Keratinocyte (primary cell): ENCODE measurements around the gene NUP205.

GRCh38 chr7:131235306-131236160, 92.1 kb upstream of the MKLN1 start:
CAGE:
- cytosol, long polyA minus RNA: no peak
- cytosol, long polyA plus RNA: no peak
- long polyA plus RNA: no peak
- nucleus, long polyA minus RNA: no peak
- nucleus, long polyA plus RNA: no peak

CAGE:
- cytosol, long polyA minus RNA: no peak
- cytosol, long polyA plus RNA: no peak
- long polyA plus RNA: no peak
- nucleus, long polyA minus RNA: no peak
- nucleus, long polyA plus RNA: no peak
These were observed 54.7 kb upstream of the MKLN1 start for GRCh38 chr7:131272972-131273448.

DNA sequence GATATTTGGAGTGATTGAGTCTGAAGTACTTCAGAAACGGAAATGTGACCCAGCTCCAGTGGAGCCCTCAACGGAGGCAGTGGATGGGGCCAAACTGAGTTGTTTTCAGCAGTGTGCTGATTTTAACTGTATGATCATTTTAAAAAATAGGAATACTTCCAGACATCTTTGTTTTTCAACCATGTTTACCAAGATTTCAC, 114.1 kb downstream of the MKLN1 start:
CAGE:
- cytosol, long polyA minus RNA: no peak
- cytosol, long polyA plus RNA: no peak
- long polyA plus RNA: no peak
- nucleus, long polyA minus RNA: no peak
- nucleus, long polyA plus RNA: no peak

DNA sequence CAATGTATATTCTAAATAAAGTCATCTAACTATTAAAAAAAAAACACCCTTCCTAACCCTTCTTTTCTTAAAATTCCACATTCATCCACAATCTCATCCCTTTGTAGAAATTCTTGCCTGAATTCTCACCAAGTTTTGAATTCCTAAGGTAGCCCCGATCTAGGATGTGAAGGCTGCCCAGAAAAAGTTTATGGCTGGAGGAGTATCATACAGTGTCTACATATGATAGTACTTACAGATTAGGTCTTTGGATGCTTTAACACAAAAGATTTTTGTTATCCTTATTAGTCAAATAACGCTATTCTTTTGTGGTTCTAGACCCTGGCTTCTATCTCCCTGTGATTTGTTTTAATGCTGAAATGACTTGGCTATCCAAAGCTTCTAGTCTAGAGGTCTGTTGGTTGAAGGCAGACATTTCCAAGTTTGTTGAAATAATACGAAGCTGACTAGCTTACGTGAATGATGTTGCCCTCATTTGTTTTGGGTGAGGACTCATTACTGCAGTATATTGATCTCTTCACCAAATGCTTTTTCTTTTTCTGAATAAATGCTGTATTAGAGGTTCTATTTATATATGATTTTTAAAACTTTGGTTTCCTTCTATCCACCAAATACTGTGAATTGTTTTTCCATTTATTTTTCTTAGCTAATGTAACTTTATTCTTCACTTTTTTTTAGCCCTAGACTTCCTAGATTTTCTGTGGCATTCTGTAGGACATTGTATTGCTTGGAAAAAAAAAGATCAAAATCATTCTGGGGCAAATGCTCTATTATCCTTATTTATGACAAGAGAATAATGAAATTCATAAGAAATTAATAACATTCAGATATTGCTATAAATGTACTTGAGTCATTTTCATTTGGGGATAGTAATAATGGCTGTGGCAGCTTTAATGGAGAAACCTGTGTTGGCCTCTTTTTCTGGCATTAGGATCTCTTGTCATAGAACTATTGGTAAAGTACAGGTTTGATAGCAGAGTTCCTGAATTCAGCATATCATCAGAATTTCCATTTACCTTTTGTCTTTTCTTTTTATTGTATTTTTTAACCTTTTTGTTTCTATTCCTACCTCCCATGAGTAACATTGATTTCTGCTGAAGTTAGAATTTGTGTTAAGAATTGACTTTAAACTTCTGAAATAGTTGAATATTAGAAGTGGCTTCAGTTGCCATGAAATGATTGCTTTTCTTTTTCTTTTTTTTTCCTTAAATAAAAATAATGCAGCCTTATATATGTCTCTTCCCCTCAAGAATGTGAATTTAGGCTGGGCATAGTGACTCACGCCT, 64.8 kb downstream of the PODXL start:
CAGE:
- cytosol, long polyA minus RNA: start-site peak on the plus strand centred at position 990 of the sequence, 337 bp wide, 26 reads
- cytosol, long polyA plus RNA: no peak
- long polyA plus RNA: no peak
- nucleus, long polyA minus RNA: no peak
- nucleus, long polyA plus RNA: no peak

CAGE:
- cytosol, long polyA minus RNA: no peak
- cytosol, long polyA plus RNA: no peak
- long polyA plus RNA: no peak
- nucleus, long polyA minus RNA: no peak
- nucleus, long polyA plus RNA: no peak
These were observed 57.8 kb downstream of the PODXL start for GRCh38 chr7:131498665-131499045.

DNA sequence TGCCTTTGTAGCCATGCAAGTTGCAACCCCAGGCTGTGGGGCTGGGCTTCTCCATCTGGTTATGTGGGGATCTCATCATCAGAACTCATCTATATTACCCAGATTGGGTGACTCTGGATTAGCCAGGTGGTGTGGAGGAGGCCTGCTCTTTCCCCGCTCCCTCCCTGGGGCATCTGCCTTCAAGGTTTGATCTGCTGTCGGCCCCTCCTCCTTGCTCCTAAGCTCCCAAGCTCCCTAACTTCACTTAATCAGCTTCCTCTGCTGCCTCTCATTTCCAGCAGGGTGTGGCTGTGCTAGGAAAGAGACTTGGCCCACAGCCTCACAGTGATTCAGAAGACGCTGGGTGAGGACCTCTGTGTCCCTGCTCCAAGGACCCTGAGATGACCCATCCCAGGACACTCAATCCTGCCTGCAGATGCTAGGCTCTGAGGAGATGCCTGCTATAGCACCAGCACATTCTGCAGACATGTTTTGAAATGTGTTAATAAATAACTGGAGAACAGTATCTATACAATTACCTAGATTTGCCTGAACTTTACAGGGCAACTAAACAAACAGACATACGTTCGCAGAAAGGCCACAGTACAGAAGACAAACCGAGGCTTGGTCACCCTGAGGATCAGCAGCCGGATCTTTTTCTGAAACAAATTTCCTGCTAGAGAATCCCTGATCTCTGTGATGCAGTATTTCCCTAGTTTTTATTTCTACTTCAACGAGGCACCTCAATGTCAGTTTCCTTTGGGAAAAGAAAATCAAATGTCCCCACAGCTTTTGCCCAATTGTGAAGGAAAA, 392.2 kb upstream of the PODXL start:
CAGE:
- cytosol, long polyA minus RNA: no peak
- cytosol, long polyA plus RNA: no peak
- long polyA plus RNA: no peak
- nucleus, long polyA minus RNA: no peak
- nucleus, long polyA plus RNA: no peak

DNA sequence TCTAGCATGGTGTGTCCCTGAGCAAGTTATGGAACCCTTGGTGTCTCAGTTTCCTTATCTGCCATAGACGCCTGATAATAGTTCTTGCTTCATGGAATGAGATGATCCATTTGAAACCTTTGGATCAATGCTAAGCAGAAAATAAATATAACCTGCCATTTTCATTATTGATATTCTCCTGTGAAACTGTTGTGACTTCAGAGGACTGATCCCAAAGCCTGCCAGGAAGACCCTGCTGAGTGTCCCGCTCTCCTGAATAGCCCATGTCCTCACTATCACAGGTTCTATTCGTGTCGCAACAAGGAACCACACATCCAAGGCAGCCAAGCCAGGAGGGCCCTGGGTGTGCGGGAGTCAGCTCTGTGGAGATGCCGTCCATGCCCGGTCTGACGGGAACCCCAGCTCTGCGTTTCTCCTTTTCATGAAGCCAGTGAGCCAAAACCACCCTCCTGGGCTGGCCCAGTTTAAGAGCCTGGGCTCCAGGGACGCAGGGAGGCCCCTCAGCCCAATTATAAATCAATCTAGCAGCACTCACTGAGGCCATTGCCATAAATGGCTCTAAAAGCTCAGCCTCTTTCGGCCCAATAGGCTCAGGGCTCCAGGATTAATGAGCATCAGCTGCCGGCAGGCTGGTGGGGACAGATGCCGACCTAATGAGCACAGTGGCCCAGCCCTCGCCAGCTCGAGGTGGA, 178.0 kb downstream of the PLXNA4 start:
CAGE:
- cytosol, long polyA minus RNA: no peak
- cytosol, long polyA plus RNA: no peak
- long polyA plus RNA: no peak
- nucleus, long polyA minus RNA: no peak
- nucleus, long polyA plus RNA: no peak

GRCh38 chr7:133080905-133081502, 886 bp downstream of the CHCHD3 start:
CAGE:
- cytosol, long polyA minus RNA: no peak
- cytosol, long polyA plus RNA: no peak
- long polyA plus RNA: no peak
- nucleus, long polyA minus RNA: no peak
- nucleus, long polyA plus RNA: no peak

GRCh38 chr7:133491348-133491969, 238.6 kb downstream of the EXOC4 start:
CAGE:
- cytosol, long polyA minus RNA: no peak
- cytosol, long polyA plus RNA: no peak
- long polyA plus RNA: no peak
- nucleus, long polyA minus RNA: no peak
- nucleus, long polyA plus RNA: no peak

CAGE:
- cytosol, long polyA minus RNA: no peak
- cytosol, long polyA plus RNA: no peak
- long polyA plus RNA: no peak
- nucleus, long polyA minus RNA: no peak
- nucleus, long polyA plus RNA: no peak
These were observed 390.1 kb downstream of the EXOC4 start for GRCh38 chr7:133642959-133643423.

DNA sequence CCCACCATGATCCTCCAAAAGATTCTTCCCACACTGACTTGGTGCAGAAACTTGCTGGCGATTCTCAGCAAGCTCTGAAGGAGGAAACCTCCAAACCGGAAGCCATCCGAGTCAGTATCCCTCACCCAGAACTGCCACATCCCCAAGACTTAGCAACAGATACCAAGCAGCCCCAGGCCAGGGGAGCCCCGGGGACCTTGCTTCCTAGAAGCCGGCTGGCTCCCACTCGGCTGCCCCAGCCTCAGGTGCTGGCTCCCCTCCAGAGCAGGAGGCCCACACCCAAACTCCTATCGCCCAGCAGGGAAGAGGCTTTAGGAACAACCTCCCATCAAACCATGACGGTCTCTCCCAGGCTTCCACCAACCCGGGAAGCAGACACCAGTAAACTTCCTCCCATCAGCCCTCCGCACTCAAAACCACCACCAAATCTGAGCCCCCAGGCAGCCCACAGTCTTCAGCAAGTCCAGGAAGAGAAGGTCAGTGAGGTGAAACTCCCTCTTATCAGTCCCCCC, 82.2 kb downstream of the LRGUK start:
CAGE:
- cytosol, long polyA minus RNA: no peak
- cytosol, long polyA plus RNA: no peak
- long polyA plus RNA: no peak
- nucleus, long polyA minus RNA: no peak
- nucleus, long polyA plus RNA: no peak

GRCh38 chr7:134517224-134517684, 10.1 kb upstream of the AKR1B10 start:
CAGE:
- cytosol, long polyA minus RNA: no peak
- cytosol, long polyA plus RNA: no peak
- long polyA plus RNA: no peak
- nucleus, long polyA minus RNA: no peak
- nucleus, long polyA plus RNA: no peak

CAGE:
- cytosol, long polyA minus RNA: no peak
- cytosol, long polyA plus RNA: no peak
- long polyA plus RNA: no peak
- nucleus, long polyA minus RNA: no peak
- nucleus, long polyA plus RNA: no peak
These were observed 740 bp downstream of the AKR1B10 start for GRCh38 chr7:134528015-134528599.

DNA sequence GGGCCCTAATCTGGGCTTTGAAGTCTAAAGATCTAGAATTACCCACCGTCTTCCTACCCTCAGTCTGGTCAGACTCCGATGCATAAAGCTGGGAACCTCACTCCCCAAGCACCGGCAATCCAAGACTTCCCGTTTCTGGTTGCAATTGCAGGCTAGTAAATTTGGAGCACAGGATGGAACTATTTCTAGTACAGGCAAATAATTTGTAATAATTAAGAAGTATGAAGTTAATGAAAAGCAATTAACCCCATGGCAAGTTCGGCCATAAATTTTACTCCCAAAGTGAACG, 44.9 kb downstream of the BPGM start:
CAGE:
- cytosol, long polyA minus RNA: no peak
- cytosol, long polyA plus RNA: no peak
- long polyA plus RNA: no peak
- nucleus, long polyA minus RNA: no peak
- nucleus, long polyA plus RNA: no peak

DNA sequence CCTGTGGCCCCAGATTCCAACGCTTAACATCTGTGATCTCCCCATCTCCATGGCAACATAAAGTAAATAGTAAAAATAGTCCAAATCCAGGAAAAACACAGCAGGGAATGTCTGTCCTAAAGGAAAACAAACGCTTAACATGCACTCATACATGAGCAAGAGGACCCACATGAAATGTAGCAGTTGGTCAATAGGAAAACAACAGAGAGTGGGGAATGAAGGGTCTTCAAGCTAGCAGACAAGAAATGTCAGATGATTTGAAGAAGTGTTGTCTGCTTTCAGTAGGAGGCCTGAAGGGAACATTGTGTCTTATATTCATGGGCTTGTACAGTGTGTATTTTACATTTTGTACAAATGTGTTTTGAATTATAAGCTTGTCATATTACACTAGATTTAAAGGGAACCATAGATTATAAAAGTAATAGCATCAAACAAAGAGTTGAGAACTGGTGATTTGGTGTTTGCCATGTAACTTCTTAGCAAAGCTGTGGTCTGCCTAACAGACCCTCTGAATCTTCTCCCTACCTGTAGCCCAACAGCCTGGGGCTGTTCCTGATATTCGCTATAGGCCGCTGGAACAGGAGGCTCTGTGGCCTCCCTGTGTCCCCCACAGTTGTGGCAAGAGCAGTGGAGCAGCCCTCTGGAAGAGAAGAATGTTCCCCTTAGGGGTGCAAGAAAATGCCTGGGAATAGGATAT, 58.7 kb upstream of the CALD1 start:
CAGE:
- cytosol, long polyA minus RNA: no peak
- cytosol, long polyA plus RNA: no peak
- long polyA plus RNA: no peak
- nucleus, long polyA minus RNA: no peak
- nucleus, long polyA plus RNA: no peak

DNA sequence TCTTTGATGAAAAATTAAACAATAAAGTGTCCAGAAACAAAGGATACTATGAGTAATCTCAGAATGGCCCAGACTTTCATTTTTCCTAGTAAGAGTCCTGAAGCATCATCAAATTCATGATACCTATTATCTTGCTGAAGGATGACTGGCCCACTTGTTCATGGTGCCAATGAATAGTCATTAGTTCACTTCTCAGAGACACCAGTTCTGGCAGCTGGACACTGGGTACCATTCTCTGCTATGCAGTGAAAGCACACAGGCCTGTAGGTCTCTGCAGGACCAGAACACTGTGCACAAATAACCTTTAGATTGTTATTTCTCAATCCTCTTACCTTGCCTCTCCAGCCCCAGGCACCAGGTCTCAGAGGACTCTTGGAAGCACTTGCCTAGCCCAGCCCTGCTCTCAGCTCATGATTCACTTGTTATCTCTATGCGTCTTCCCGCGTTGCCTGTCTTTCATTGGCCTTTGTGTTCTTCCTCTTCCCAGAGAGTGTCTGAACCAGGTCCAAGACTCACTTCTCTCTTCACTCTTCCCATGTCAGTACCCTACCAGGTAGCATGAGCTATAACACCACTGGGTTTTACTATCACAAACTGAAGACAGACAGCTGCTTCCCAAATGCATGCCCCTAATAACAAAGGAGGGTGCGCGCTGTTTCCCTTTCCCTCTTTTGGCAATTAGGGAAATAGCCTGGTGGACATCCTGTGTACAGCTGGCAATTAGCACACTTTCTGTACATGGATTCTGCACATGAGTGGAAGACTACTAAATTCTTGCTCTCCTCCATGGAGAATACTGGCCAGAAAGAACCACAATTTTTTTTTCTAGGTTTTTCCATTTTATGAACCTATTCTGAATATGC, 97.9 kb upstream of the AGBL3 start:
CAGE:
- cytosol, long polyA minus RNA: no peak
- cytosol, long polyA plus RNA: no peak
- long polyA plus RNA: no peak
- nucleus, long polyA minus RNA: no peak
- nucleus, long polyA plus RNA: no peak

DNA sequence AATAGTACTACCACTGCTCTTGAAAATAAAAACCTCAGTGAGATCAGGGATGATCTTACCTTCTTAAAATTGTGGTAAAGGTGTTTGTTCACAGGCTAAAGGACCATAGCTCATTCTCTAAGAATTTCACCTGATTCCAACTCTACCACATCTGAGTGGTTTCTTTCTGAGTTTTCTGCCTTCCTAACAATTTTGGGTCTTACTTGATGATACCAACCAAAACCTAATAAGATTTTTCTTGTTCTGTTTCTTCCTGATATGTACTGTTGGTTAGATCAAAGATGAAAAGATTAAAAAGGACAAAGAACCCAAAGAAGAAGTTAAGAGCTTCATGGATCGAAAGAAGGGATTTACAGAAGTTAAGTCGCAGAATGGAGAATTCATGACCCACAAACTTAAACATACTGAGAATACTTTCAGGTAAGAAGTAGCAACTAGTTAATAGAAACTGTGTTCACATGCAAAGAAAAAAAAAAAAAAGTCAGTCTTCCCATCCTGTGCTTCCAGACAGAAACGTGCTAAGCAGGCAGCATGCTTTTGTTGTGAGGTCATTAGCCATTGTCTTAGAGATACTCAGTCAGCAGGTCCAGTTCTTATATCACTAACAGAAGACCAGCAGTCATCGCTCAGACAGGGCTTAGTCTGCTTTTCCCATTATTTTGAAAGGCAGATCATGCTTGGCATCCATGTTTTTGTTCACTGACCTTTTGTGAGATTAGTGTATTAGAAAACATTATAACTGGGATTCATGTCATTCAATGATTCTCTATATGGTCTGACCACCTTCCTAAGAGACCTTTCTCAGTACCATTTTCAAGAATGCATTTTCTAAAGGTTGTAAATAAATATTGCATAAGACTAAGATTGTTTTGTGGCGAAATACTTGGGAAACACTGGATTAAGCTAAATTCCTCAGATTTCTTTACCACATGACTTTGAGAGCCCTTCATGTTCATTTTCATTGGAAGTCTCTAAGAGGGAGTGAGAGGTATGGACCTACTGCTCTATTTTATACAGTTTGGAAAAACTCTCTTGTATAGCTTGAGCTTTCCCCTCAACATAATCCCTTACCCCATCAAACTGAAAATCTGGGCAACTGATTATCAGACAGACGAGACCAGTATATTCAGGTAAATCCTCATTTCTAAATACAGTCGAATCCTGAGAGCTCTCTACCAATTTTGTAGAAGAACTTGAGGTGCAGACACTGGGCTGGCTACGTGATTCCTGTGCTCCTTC, 45.1 kb upstream of the AGBL3 start:
CAGE:
- cytosol, long polyA minus RNA: no peak
- cytosol, long polyA plus RNA: no peak
- long polyA plus RNA: no peak
- nucleus, long polyA minus RNA: start-site peak on the minus strand centred at position 348 of the sequence, 120 bp wide, 146 reads
- nucleus, long polyA plus RNA: no peak

GRCh38 chr7:135161349-135161990, 9.0 kb downstream of the CYREN start:
CAGE:
- cytosol, long polyA minus RNA: no peak
- cytosol, long polyA plus RNA: no peak
- long polyA plus RNA: no peak
- nucleus, long polyA minus RNA: no peak
- nucleus, long polyA plus RNA: no peak

CAGE:
- cytosol, long polyA minus RNA: no peak
- cytosol, long polyA plus RNA: no peak
- long polyA plus RNA: no peak
- nucleus, long polyA minus RNA: no peak
- nucleus, long polyA plus RNA: no peak
These were observed 20.4 kb downstream of the STRA8 start for GRCh38 chr7:135253868-135254547.

DNA sequence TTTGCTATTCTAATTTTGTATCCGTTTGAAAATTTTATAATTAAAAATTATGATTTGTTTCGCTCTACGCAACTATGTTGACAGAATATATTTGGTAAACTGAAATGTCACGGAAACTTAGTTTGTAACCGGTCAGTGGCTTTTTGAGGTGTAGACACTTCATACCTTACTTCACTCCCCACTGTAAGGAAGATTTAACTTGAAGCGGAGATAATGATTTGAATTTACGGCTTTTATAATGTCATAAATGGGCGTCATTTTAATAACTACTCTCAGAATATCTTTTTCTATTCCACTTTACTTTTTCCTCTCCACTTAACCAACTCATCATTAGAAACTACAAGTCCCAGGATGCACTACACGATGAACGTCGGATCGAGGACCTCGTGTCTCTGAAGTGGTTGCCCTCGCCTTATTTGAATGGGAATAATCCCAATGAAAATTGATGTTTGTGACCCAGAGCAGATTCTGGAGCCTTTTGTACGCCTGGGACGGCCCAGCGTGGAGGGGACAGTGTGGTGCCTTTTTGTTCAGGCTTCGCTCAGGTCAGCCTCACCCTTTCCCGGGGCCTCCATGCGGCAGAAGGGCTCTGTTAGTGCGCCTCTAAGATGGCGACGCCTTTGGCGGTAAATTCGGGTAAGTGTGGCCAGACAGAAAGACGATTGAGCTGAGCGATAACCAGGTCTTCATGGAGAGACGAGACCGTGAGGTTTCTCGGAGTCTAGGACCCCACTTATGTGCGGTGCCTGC, at the start of gene NUP205:
NUP205 (plus strand) TSS at position 581 of the 750 bp plus-strand sequence.
CAGE:
- cytosol, long polyA minus RNA: no peak
- cytosol, long polyA plus RNA: start-site peak on the plus strand centred at position 599 of the sequence, 15 bp wide, 239 and 114 reads in 2 replicates
- long polyA plus RNA: start-site peak on the plus strand centred at position 593 of the sequence, 8 bp wide, 351 and 169 reads in 2 replicates
- nucleus, long polyA minus RNA: start-site peak on the plus strand centred at position 594 of the sequence, 6 bp wide, 375 reads
- nucleus, long polyA plus RNA: start-site peak on the plus strand centred at position 590 of the sequence, 34 bp wide, 445 and 379 reads in 2 replicates